A172 (cell line): Measurements from ENCODE around the gene ITCH.

- RAMPAGE, long total RNA, result no peak
Observed at GRCh38 chr20:33124193-33124656, 43.7 kb upstream of the BPIFA2 start.

DNA sequence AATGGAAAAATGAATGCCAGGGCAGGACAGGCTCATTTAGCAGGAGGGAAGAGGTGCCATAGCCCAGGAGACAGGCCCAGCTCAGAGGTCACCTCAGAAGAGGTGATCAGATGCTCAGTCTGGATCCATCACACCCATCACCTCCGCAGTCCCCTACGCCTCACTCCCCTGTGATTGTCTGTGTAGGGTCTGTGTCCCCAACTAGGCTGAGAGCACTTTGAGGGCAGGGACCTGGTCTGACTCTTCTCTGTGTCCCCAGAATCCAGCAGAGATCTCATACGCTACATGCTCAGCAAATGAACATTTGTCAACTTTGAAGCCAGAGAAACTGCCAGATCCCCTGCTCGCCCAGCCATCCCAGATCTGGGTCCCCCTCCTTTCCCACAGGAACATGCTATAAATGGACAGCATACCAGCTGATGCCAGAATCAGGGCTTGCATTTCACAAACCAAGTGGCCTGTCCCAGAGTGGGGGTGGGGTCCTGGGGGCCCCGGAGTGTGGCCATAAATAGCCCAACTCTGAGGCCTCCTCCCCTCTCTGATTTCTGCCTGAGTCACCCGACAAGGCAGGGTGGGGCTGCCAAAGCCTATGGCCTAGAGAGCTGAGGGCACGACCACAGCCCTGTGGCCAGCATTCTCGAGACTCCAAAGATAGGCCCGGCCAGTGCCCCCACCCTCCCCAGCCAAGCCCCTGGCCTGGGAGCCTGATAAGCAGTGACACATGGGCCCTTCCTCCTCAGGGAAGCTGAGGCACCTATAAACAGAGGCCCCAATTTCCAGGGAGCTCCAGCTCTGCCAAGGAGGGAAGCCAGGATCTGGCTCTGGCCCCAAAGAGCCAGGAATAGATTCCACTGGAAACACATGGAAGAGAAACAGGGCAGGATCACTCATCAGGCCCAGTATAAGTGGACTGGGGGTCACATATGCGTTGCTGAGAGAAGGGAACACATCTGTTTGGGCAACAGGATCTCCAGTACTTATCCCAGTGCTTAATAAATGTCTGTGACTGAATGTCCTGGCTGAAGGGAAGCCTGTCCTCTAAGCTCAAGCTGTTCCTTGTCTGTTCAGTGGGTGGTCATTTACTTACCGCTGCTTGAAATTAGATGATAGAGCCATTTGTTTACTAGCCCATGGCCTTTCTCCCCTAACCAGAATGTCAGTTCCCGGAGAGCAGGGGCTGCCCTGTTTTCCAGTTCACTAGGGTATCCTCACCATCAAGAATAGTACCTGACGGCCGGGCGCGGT, 20.3 kb downstream of the SNTA1 start:
- RAMPAGE, long total RNA, result no peak

GRCh38 chr20:33648426-33648967, 13.6 kb upstream of the C20orf144 start:
- RAMPAGE, long total RNA, result no peak

DNA sequence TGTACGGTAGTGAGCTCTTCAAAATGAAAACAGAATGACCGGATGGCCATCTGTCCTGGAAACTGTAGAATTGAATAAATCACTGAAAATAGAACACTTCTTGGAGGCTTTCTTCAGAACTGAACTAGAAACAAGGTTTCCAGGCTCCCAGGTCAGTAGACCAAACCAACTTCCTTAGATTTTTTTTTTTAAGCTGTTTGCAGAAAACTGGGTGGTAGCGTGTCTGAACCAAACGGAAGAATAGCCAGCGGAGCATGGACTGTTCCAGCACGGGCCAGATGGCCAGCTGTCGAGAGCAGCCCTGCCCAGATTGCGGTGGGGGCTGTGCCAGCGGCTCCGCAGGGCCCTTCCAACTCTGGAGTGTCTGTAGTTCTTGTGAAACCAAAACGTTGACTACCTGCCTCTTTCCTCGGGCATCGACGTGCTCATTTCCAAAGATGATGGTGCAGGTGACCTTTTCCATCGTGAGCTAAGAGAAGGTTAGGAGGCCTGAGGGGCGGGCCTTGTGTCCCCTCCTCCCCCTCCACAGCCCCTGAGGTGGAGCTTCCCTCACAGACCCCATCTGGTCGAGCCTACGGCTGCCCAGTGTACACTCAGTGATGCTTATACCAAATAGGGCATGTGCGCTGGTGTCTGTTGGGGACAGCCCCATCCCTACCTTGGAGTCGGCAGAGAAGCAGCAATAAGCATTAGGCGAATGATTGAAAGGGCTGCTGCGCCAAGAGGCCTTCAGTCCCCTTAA, 13.0 kb upstream of the C20orf144 start:
- RAMPAGE, long total RNA, result no peak

DNA sequence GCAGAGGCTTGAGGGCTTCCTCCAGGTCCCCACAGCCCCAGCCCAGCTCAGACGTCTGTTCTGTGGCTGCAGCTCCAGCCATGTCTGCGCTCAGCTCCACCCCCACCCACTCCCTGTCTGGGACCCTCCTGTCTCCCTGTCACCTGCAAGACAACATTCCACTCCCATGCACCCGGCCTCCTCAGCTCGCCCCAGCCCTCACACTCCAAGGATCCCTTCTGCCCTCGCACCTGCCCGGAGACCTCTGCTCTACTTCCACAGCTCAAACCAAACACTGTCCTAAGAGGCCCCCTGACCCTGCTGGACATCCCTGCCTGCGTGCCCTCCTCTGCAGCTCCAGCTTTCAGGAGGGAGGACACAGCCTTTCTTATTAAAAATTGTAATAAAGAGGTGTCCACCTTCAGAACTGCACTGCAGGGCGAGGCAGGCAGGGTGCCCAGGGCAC, 7.2 kb upstream of the C20orf144 start:
- RAMPAGE, long total RNA, result no peak

- RAMPAGE, long total RNA, result no peak
Observed at GRCh38 chr20:33690028-33690344, 3.8 kb upstream of the E2F1 start.

- RAMPAGE, long total RNA, result no peak
Observed at GRCh38 chr20:33814037-33814976, 3.2 kb downstream of the CHMP4B start.

- RAMPAGE, long total RNA, result no peak
Observed at GRCh38 chr20:33832044-33832800, 21.1 kb downstream of the CHMP4B start.

- RAMPAGE, long total RNA, result no peak
Observed at GRCh38 chr20:33836907-33837524, 25.9 kb downstream of the CHMP4B start.

- RAMPAGE, long total RNA, result no peak
Observed at GRCh38 chr20:33848227-33848712, 37.1 kb downstream of the CHMP4B start.

- RAMPAGE, long total RNA, result no peak
Observed at GRCh38 chr20:33991655-33992061, 2.1 kb upstream of the RALY start.

- RAMPAGE, long total RNA, result no peak
Observed at GRCh38 chr20:34087650-34088712, 24.1 kb downstream of the EIF2S2 start.

- RAMPAGE, long total RNA, result no peak
Observed at GRCh38 chr20:34215757-34216550, 25.3 kb upstream of the ASIP start.

DNA sequence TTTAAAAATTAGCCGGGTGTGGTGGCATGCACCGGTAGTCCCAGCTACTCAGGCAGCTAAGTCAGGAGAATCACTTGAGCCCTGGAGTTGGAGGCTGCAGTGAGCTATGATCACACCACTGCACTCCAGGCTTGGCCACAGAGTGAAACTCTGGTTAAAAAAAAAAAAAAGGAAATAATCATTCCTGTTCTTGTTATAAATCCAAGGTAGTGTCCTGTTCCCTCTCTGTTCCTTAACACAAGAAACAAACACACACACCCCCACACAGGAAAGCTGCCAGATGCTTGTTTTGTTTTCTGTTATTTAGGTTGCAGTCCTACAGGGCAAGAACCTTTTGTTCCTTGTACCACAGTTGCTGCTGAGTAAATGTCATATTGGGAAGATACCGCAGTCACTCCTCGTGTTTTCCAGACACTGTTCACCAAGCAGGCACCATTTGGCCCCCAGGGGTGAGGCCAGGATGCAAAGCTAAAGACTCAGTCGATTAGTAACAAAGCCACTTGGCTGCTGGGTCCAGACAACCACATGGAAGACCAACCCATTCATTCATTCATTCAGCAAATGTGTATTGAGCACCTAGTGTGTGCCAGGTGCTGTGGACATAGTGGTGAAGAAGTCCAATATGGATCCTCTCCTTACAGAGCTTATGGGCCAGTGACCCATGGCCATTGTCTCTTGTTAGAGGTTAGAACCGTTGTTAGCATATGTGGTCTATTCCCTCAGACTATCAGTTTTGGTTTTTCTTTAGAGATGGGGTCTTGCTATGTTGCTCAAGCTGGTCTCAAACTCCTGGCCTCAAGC, 29.1 kb downstream of the ASIP start:
- RAMPAGE, long total RNA, result no peak

- RAMPAGE, long total RNA, result start-site peak on the plus strand at chr20:34363271-34363317, 225 and 260 reads in 2 replicates
Observed at GRCh38 chr20:34362953-34363821, at the start of gene ITCH. TSS of gene ITCH (plus strand) at chr20:34363273.

- RAMPAGE, long total RNA, result no peak
Observed at GRCh38 chr20:34559600-34560649, 1.4 kb downstream of the MAP1LC3A start.

DNA sequence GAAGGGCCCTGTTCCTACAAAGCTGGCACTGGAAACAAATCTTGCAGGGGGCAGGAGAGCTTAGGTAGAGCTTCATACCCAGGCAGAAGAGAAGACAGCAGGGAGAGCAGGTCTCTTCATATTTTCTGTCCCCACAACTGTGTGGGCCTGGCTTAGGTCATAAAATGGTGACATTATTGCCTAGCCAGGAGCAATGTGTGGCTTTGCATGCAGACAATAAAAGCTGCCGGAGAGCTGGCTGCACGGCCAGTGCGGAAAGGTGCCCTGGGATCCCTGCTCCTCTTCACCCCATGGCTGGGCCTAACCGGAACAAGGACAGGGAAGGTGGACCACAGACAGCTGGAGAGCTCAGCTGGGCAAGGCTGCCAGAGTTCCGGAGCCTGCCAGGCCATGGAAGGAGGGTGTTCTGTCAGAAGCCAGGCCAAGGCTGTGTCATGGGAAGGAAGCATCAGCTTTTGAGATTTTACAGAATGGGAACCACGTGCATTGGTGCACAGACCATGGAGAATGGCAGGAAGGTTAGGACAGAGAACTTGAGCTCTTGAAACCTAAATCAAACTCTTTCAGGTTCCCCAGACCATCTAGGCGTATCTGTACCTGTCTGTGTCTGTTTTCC, 25.0 kb downstream of the MAP1LC3A start:
- RAMPAGE, long total RNA, result no peak

GRCh38 chr20:34604779-34605670, 46.5 kb downstream of the MAP1LC3A start:
- RAMPAGE, long total RNA, result no peak

DNA sequence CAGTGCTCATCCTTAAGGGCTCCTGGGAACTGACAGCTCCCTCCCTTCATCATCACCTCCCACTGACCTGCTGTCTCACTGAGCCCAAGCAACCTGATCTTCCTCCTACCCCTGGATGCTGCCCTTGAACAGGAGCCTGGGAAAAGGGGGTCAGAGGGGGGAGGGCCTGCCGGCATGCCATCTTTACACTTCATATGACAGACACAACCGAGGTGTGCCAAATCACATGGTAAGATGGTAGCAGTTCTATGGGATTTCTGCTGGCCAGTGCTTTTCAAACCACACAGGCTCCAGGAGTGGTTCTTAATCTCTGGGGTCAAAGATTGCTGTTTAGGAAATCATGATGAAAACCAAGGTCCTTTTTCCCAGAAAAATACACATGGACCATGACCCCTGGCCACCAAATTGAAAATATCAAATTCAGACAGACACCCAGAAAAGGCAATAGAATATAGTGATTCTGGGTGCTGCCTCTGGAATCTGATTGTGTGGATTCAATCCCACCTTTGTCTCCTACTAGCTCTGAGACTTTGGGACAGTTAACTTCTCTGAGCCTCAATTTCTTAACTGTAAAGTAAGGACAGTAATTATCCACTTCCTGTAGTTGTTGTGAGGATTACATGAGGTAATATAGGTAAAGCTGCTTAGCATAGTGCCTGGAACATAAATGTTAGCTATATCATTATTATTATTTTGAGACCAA, 3.1 kb downstream of the TP53INP2 start:
- RAMPAGE, long total RNA, result no peak

- RAMPAGE, long total RNA, result no peak
Observed at GRCh38 chr20:34713175-34713720, 9.1 kb downstream of the TP53INP2 start.